Measurements from ENCODE around the gene CPD.

GRCh38 chr17:30207704-30208234, 27.7 kb downstream of the SLC6A4 start:
- RRBS = no CpG with 5 or more reads among the region's 10 CpGs

DNA sequence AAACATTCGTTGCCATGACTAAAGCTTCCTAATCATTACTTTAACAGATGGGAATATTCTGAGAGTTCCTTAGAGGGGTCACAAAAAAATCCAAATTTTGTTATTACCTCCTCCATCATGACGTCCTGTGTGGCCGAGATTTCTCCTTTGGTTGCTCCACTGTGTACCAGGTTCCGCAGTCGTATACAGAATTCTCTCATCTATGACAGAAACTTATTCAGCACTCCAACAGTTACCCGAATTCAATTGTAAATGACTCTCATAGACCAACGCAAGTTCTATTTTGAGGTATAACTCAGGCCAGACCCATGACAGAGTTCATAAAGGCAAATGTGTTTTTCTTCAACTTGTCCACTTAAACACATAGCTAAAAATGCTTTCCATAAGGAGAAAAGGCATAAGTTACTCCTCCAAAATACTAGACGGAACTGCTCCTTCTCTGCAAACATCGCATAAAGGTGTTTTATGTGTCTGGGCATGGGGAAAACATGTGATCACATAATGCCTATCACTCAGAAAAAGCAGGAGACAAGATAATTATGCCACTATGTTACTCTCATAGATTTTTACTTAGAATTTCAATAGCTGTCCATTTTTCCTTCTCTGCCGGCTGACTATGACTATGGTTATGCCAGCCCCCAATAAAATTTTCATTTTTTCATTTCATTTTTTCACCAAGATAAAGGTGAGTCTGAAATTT, 6.3 kb downstream of the BLMH start:
- RRBS = no CpG with 5 or more reads among the region's 10 CpGs

- RRBS = 1% methylated on average over 16 of the region's 62 CpGs
Measured at GRCh38 chr17:30378626-30379236, at the start of gene CPD. CPD (plus strand) TSS chr17:30378927.

DNA sequence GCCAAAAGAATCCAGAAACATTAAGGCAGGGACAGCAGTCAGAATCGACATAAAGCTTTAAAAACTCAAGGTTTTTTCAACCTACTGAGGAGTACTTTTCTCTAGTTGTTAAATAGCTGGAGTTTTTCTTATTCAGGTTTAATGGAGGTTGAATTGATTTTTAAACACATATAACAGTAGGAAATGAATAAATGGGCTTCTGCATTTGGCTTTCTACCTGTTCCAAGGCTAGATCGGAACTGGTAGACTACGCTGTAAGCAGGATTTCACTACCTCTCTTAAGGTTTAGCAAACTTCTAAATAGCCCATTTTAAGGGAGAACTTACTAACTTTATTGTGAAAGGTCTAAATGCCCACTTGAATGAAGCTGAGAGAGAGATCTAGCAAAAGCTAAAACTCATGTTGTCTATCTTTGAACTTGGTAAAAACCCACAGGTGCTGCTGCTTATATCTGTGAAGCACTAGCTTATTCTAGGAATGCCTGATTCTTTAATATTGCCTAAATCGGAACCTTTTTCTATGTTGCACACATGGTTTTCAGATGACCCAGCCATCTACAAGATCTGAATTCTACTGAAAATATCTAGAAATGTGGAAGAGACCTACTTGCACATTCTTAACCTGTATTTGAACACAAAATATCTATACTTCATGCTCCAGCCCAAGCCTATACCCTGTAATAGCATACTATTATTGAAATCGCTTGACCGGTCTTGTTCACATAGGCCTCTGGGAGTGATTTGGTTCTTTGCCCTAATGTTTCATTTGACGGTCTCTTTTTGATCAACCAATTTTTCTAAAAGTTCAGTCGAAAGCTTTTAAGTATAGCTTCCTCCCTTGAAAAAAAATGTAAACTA, 11.8 kb upstream of the GOSR1 start:
- RRBS = no CpG with 5 or more reads among the region's 8 CpGs

- RRBS = 23% methylated on average over 8 of the region's 35 CpGs
Measured at GRCh38 chr17:30600988-30601672, 123.9 kb downstream of the GOSR1 start.

- RRBS = no CpG with 5 or more reads among the region's 20 CpGs
Measured at GRCh38 chr17:30732235-30733013, 92.1 kb downstream of the CRLF3 start.

- RRBS = no CpG with 5 or more reads among the region's 15 CpGs
Measured at GRCh38 chr17:30939021-30939711, 17.4 kb downstream of the ADAP2 start.

DNA sequence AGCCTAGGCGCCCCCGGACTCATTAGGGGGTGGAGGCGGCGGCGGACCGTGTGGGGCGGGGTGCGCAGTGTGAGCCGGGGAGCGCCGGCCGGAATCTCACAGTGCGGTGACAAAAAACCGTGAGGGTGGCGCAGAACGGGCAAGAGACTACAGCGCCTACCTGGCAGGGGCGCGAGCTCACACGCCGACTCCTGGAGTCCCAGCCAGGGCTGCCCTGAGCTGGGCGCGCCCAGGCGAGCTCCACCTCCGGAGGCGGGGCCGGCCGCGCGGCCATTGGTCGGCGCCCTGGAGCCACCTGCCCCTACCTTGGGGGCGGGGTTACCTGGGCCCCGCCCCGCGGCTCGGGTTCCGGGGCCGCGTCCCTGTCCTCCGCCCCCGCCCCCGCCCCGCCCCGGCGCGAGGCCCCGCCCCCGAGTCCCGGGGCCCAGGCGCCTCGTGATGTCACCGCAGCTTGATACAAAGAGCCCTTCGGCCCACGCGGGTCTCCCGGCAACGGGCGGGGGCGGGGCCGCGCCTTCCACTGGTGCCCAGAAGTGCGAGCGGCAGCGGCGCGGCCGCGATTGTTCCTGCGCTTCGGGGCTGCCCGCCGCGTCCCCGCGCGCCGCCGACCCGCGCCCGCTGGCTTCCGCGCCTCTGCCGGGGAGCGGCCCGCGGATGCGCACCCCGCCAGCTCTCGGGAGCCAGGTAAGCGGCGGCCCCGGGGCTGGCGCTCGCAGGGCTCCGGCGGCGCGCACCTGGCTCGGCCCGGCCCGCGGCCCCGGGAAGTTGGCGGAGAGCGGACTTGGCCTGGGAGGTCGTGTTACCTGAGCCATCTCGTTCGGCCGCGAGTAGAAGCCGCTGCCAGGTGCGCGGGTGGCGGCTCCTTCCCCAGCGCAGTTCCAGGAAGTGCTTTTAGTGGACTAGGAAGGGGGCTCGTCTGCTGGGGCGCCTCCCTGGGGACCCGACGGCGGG, 96.4 kb downstream of the RAB11FIP4 start:
- RRBS = 2% methylated on average over 44 of the region's 122 CpGs

DNA sequence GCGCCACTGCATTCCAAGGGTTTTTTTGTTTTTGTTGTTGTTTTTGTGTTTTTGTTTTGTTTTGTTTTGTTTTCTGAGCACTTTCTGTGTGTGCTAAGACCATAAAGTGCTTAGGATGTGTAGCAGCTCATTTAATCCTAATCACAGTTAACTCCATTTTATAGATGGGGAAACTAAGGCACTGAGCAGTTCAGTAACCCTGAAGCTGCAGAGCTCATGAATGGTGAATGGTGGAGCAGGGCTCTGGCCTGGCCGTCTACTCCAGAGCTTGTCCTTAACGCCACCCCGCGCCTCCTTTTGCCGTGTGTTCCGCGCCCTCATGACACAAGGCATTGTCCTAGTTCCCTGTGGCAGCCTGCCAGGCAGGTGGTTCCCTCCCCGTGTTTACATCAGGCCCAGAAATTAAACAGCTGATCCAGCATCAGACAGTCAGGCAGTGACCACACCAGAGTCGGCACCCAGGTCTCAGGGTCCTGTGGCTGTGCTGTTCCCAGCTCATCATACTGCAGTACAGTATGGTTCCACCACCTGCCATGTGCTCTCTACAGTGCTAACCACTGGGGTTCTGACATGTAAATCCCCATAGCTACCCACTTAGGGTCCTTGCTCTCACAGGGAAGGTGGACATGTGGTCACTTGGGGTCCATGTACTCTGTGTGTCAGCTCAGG, 119.6 kb downstream of the RAB11FIP4 start:
- RRBS = no CpG with 5 or more reads among the region's 10 CpGs

DNA sequence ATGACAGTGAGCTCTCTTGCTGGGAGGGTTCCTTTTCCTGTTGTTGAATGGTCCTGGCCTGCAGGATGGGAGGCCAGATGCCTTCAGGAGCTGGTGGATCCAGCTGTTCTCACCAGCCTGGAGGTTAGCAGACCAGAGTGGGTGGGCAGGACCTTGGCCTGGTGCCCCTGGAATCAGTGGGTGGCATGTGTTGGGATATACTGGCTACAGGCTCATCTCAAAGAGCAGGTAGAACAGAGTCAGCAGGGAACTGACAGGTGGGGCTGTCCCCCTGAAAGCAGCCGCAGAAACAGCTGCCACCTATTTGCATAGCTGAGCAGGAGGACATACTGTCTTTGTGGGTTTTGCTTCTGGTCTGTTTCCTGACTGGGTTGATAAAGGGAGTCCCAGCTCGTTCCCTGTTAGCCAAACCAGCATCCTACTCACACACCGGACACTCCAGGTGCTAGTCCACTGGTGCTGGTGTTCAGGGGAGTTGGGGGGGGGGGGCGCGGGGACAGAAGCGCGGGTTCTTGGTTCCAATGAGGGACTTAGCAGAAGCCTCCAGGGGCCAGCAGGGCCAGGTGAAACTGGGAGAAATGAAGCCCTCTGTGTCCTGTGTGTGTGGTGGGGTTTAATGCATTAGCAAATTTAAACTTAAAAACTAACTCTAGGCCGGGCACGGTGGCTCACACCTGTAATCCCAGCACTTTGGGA, 144.2 kb downstream of the RAB11FIP4 start:
- RRBS = no CpG with 5 or more reads among the region's 9 CpGs

- RRBS = 3% methylated on average over 41 of the region's 97 CpGs
Measured at GRCh38 chr17:31558518-31559459, 167.3 kb downstream of the RAB11FIP4 start.

DNA sequence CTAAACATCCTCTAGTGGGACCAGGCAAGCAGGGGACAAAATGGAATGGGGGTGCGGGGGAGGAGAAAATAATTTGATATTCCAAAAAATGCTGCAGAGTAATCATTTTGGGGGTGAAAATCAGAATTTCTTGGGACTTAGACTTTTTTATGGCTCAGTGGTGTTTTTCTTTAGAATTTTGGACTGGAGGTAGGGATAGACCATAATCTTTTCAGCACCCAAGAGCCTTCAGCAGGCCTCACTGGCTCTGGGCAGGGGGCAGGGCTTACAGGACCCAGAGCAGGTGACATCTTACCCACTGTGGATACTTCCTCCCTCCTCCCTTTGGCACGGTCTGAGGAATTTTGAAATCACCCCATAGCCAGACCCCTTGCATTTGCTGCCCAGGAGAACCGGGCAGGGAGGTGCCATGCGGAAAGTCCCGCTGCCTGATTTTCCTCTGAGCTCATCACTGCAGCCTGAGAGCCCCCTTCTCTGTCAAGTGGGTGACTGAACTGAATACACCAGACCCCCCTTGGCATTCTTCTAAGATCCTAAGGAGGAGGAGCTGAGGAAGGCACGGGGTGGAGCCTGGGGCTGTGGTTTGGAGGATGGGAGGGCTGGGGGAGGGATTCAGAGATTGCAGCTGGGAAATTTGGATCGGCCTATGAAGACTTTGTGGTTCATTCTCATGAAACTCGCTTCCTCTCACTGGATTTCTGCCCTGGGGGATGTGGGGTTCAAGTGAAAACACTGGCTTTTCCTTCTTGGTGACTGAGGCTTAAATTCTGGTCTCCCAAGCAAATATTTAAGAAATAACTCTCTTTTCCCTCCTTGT, 173.4 kb downstream of the RAB11FIP4 start:
- RRBS = no CpG with 5 or more reads among the region's 8 CpGs

DNA sequence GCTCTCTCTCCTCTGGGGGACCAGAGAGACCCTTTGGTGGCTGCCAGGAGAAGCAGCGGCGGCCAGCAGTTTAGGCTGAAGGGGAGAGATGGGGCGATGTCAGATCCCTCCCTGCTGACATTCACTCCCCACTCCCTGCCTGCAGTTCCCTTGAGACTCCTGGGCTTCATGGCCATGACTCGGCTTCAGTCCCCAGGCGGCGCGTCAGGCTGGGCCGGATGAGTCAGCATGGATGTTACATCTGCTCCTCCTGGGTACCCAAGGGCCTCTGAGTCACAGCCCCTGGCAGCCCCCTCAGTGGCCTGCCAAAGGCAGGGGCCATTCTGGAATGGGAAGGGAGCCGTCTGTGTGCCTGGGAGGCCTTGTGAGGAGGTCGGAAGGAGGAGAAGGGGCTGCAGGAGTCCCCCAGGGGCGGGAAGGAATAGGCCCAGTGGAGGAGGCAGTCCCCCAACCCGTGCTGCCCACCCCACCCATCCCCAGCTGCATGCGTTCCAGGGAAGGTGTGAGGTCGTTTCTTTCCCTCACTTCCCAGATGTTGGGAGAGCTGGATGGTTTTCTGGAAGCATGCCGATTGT, 9.5 kb downstream of the RHBDL3 start:
- RRBS = no CpG with 5 or more reads among the region's 15 CpGs

DNA sequence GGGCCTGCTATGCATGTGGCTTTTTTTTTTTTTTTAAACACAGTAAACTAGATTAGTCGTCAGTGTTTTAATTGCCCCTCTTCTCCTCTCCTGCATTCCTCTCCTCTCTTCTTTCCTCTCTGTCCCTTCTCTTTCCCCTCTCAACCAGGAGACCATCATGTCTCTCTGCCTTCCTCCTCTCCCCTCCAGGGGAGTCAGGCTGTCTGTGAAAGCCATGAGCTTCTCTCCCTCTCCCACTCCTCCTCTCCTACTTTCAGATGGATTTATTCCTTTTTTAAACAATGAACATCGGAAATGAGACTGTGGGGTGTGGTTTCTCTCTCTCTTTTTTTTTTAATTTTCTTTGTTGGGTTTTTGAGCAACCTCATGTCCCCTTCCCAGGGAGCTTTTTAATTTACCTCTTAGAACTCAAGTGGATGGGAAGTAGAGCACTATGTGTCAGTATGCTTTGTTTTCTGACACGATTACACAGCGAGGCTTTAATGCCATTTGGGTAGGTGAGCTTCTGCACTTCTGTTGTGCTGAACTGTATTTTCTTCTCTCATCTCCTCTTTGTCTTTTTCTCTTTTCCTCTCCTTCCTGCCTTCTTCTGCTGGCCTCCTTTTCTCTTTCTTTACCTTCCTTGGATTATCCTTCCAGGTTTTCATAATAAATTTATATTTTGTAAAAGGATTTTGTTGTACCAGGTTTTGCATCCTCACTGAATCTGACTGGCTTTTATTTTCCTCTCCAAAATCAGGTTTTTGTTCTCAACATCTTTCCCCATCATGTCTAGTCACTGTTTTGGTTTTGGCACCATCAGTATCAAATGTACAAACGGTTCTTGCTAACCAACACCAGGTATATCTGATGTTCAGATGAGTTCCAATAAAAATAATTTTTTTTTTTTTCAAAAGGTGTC, 5.1 kb upstream of the CDK5R1 start:
- RRBS = no CpG with 5 or more reads among the region's 5 CpGs

GRCh38 chr17:32489125-32490039, 2.6 kb downstream of the CDK5R1 start:
- RRBS = no CpG with 5 or more reads among the region's 13 CpGs

DNA sequence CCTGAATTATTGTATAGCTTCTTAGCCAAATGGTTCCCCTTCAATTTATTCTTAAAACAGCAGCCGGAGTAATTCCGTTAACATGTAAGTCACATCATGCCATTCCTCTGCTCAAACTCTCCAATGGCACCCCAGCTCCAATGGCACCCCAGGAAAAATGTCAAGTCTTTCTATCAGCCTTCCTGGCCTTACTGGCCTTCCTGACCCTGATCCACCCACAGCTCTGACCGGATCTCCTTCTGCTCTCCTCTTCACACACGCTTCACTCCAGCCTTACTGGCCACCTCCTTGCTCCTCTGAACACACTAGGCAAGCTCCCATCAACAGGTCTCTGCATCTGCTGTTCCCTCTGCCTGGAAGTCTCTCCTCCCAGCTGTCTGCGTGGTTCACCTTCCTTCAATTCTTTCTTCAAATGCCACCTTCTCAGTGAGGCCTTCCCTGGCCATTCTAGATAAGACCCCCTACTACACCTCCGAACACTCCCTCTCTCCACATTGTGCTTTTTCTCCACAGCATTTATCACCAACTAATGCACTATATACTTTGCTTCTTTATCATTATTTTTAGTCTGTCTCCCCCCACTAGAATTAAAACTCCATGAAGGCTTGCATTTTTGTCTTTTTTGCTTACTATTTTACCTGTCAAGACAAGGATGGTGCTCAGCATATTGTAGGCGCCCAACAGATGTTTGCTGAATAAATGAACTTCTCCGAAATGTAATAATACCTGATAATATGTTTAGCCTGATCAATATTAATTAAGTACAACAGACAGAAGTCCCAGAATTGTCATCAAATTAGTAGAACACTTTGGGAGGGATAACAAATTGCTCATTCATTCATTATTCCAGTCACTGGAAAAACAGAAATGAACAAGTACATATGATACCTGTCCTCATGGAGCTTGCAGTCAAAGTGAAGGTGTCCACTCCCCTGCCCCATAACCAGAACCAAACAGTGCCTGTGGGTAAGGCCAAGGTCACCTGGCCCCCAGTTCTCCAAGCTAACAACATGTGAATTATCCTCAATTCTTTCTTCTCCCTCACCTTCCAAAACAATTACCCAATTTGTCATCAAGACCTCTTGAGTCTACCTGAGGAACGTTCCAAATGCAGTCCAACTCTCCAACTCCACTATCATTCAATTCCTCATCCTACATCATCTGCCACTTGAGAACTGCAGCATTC, 43.1 kb downstream of the MYO1D start:
- RRBS = no CpG with 5 or more reads among the region's 9 CpGs

- RRBS = no CpG with 5 or more reads among the region's 3 CpGs
Measured at GRCh38 chr17:32859296-32860041, 17.5 kb downstream of the MYO1D start.

DNA sequence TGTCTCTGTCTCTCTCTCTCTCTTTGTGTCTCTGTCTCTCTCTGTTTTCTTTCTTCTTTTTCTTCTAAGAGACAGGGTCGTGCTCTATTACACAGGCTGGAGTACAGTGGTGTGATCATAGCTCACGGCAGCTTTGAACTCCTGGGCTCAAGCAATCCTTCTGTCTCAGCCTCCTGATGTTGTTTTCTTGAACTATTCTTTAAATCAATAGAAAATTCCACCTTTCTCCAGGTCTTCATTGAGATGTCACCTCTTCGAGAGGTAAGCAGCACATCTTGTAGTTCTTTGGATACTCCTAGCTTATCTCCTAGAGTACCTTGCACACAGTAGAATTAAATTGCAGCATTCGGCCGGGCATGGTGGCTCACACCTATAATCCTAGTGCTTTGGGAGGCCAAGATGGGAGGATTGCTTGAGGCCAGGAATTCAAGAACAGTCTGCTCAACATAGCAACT, 2.6 kb downstream of the MYO1D start:
- RRBS = no CpG with 5 or more reads among the region's 5 CpGs

DNA sequence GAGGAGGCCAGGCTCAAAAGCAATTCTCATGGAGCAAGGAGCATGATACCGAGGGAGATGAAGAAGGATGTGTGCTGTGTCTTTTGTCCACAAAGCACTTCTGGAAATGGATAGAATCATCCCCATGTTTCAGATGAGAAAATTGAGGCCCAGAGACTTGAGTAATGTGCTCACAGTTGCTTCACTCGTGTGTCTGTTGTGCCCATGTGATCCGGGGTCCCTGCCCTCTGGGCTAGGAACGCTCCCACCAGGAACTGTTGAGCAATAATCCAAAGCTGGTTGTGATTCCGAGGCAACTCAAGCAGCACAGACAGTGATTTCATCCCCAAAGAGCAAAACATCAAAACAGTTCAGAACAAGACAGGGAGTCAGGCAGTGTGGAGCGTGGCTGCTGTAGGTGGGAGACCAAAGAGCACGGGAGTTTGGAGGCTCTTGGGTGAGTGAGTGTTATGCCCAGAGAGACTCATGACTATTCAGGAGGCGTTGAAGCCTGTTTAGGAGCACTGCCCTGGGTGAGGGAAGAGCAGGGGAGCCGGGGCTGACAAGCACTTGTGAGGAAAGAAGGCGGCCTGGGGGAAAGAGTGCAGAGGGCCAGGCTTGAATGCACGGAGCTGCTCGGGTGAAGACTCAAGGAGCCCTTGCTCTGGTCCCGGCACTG, 205.0 kb upstream of the ASIC2 start:
- RRBS = 73% methylated on average over 1 of the region's 13 CpGs